Right lobe of liver (tissue), 4 donors: ENCODE results near the genes HGD, POLQ and GOLGB1.

- PRO-cap, 4 experiments = no peak in any of the 4 experiments
- RAMPAGE, long total RNA, 2 experiments = no peak in any of the 2 experiments
Observed at GRCh38 chr3:118851576-118852261, 182.9 kb downstream of the IGSF11 start.

- PRO-cap, 4 experiments = peak in 4 of 4 experiments; most common minus-strand start chr3:119241600 (in 4)
- RAMPAGE, long total RNA, 2 experiments = no peak in any of the 2 experiments
Observed at GRCh38 chr3:119241309-119241823, 688 bp upstream of the B4GALT4 start.

DNA sequence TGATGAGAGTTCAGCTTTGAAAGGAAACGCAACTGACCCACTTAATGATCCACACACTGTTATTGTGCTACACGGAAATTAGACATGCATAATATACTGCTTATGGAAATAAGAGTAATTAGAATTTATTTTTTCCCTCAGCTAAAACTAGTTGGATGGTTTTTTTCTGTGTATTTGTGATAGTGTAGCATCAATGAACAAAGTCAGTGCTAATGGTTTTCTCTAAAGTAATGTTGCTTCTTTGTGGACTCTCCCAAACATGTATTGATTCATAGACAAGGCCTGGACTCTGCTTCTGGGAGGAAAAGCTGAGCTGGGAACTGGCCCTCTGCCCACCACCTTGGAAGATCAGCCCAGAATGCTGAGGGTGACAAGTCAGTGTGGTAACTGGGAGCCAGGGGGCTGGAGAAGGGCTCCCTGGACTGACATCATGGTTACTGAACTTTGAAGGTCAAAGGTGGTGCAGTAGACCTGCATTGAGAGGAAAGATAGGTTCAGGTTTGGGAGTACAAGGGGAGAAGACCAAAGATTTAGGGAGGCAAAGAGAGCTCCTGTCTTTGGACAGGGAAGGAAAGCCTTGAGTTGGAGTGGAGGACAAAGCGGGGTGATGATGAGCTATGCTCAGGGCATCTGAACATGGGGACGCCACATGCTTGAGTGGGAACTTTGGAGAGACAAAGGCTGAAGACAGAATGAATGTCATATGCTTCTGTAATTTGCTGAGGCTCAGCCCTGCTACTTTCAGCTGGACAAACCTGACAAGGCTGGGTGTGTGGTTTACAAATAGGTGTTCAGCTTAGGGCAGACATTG is 3.1 kb downstream of the ARHGAP31 start:
- PRO-cap, 4 experiments = no peak in any of the 4 experiments
- RAMPAGE, long total RNA, 2 experiments = no peak in any of the 2 experiments

GRCh38 chr3:119323751-119324294 is 29.6 kb downstream of the ARHGAP31 start:
- PRO-cap, 4 experiments = peak in 1 of 4 experiments; most common minus-strand start chr3:119323869 (in 1)
- RAMPAGE, long total RNA, 2 experiments = no peak in any of the 2 experiments

GRCh38 chr3:119443163-119443676 is 20.2 kb downstream of the TMEM39A start:
- PRO-cap, 4 experiments = no peak in any of the 4 experiments
- RAMPAGE, long total RNA, 2 experiments = no peak in any of the 2 experiments

DNA sequence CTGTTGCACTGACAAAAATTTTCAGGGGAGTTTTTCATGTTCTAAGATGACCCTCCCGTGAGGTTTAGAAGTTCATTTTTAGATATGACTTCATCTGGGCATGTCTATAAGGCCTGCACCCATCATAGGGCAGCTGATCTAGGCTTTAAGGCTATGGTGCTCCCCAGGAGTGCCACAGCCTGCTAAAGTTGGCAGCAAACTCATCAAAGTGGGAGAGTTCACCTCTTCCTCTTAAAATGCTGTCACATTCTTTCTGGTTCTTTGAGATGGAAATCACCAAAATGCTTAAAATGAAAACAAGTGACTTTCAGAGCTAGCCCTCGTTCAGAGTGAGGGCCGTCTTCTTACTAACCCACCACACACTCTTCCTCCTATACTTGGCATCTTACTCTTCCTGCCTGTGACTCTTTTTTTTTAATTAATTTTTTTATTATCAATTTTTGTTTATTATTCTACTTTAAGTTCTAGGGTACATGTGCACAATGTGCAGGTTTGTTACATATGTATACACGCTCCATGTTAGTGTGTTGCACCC is 3.4 kb upstream of the CD80 start:
- PRO-cap, 4 experiments = no peak in any of the 4 experiments
- RAMPAGE, long total RNA, 2 experiments = no peak in any of the 2 experiments

DNA sequence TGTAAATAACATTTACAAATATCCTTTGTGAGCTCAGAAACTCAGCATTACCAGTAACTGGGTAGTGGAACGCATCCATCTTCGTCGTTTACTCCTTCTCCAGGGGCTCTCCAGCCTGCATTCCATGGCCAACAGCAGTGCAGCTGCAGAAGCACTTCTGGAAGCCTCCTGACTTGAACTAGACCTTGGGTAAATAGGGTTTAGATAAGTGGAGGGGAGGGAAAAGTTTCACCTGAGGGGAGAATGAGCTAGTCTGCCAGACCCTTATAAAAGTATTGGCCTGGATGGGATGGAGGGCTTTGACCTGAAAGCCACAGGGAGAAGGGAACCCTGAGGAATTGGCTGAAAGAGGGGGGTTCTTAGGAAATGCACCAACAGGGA is 1.1 kb downstream of the ADPRH start:
- PRO-cap, 4 experiments = no peak in any of the 4 experiments
- RAMPAGE, long total RNA, 2 experiments = no peak in any of the 2 experiments

DNA sequence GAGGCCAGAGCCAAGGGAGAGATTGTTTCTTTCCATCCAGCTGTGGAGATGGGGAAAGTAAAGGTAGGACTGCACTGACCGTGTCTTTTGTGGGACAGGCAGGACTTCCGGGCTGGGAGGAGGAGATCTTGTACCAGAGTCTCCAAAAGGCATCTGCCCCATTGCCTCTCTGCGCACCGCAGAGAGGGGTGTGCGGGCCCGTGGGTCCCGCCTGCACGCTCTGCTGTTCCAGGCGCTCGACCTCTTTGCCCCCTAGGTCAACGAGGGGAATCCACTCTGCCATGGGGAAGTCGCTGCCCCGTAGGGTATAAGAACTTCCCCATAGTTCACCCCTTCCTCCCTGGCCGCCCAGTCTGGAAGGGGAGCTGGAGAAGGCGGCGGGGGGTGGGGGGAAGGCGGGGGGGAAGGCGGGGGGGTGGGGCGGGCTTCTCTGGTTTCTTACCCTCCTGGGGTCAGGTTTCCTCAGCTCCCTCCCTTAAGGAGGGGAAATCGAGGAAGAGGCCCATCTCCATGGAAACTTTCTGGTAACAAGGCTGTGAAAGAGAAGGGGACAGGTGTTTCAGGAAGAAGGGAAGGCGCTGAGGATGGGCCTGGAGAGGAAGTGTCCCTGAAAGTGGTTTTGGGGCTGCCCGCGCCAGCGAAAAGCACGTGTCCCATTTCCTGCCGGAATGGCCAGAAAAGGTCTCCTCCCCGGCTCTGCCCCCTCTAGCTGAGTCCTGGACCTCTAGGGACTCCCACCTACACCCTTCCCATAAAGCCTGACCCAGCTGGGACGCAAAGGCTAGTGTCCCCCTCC is 27.5 kb downstream of the NR1I2 start:
- PRO-cap, 4 experiments = peak in 1 of 4 experiments; most common plus-strand start position 179 of the sequence (in 1)
- RAMPAGE, long total RNA, 2 experiments = no peak in any of the 2 experiments

- PRO-cap, 4 experiments = no peak in any of the 4 experiments
- RAMPAGE, long total RNA, 2 experiments = no peak in any of the 2 experiments
Observed at GRCh38 chr3:120033603-120034441, 60.4 kb downstream of the GSK3B start.

GRCh38 chr3:120054901-120055614 is 39.2 kb downstream of the GSK3B start:
- PRO-cap, 4 experiments = no peak in any of the 4 experiments
- RAMPAGE, long total RNA, 2 experiments = no peak in any of the 2 experiments

DNA sequence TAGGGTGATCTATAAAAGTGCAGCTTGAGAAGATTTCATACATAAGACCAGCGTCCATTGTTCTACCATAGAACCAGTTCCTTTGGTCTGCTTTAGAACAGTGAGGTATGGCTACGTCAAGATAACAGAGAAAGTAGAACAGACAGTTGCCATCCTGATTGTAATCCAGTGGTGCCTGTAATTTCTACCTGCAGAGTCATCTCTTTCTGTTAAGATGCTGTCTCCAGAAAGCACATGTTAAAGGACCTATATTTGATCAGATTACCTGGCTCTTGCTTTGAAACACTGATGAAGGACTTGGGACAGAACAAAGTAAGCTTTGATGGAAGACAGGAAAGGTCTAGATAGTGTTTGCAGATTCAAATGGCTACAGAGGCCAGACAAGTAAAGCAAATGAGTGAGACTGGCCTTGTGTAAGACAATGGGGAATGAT is 1.6 kb upstream of the GSK3B start:
- PRO-cap, 4 experiments = no peak in any of the 4 experiments
- RAMPAGE, long total RNA, 2 experiments = no peak in any of the 2 experiments

DNA sequence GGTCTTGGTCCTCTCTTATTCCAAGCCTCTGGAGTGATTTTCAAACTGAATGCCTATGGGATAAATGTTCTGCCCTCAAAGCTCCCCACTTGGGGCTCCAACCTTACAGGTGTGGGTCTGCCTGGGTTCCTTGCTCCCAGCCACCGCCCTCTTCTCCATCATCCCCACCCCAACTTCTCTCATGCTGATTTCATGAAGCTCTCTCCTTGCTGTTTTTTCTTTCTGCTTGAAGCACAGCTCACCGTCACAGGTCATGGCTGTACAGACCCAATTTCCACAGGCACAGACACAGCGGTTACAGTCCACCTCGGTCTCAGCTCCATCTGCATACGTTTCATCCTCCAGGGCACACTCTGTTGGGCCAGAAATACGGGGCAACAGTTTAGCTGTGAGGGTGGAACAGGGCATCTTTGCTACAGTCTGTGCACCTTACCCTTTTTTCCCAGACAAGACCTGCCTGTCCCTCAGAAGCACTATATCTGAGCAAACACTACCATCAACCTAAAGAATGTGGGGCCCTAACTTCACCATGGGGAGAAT is 48.2 kb downstream of the FSTL1 start:
- PRO-cap, 4 experiments = no peak in any of the 4 experiments
- RAMPAGE, long total RNA, 2 experiments = no peak in any of the 2 experiments

DNA sequence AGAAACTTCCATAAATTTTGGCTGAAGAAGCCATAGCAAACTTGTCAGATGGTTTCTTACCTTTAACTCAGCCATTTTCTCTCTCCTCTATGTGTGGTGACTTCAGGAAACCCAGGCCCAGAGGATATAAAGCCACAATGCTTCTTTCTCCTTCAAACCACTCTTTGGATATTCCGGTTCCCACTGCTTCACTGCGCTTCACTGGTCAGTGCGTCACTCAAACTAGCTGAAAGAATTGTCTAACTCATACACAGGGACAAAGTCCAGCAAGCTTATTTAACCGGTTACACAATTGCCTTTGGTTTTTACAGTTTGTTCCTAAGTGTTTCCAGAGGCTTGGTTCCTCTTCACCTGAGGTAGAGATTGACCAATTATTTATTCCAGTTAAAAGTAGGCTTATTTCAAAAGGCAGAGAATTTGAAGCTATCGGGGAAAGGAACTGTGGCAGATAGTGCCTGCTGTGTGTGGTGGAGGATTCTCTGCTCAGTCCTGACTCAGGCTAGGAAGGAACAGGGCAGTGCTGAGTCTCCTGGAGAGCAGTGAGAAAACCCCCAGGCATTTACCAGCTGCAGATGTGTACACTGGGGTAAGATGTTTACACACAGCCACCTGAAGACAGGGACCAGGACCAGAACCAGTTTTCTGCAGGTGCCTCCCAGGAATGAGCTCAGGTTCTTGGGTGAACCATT is at the start of gene HGD:
Gene HGD, minus strand, starts transcription at position 203 of the 689 bp plus-strand sequence.
- PRO-cap, 4 experiments = peak in 4 of 4 experiments; most common plus-strand start position 414 of the sequence (in 4); most common minus-strand start position 166 of the sequence (in 3)
- RAMPAGE, long total RNA, 2 experiments = start-site peak on the plus strand in 2 of 2 experiments, centred at positions 411 to 435 of the sequence, 7 to 9 reads per replicate; start-site peak on the minus strand in 2 of 2 experiments, centred at positions 182 to 195 of the sequence, 6,649 to 9,426 reads per replicate

GRCh38 chr3:120780834-120781603 is 38.5 kb downstream of the GTF2E1 start:
- PRO-cap, 4 experiments = no peak in any of the 4 experiments
- RAMPAGE, long total RNA, 2 experiments = no peak in any of the 2 experiments

DNA sequence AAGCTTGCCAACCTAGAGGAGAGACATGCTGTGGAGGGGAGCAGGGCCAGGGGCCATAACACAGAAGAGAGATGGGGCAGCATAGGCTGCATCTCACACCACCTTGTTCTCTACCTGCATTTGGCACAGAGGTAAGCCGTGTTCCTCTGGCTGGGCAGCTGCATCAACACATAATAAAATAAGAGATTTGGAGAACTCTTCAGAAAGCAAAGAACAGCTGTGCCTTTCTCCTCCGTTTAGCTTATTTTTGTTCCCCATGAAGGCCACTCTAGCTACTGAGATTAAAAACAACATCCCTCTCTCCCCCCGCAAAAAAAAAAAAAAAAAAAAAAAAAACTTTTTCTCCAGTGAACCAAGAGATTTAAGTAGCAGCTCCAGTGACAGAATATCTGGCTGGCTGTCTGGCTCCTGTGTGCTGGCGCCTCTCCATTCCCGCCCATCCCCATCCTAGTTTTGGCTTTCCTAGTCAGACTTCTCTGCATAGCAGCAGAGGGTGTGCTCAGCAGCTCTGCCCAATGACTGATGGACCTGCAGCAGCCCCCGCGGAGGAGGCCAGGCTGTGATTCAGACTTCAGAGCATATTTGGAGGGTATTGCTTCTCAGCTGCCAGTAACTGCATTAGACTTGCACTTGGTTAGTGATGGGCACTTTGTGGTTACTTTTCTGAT is 52.1 kb upstream of the STXBP5L start:
- PRO-cap, 4 experiments = no peak in any of the 4 experiments
- RAMPAGE, long total RNA, 2 experiments = no peak in any of the 2 experiments

DNA sequence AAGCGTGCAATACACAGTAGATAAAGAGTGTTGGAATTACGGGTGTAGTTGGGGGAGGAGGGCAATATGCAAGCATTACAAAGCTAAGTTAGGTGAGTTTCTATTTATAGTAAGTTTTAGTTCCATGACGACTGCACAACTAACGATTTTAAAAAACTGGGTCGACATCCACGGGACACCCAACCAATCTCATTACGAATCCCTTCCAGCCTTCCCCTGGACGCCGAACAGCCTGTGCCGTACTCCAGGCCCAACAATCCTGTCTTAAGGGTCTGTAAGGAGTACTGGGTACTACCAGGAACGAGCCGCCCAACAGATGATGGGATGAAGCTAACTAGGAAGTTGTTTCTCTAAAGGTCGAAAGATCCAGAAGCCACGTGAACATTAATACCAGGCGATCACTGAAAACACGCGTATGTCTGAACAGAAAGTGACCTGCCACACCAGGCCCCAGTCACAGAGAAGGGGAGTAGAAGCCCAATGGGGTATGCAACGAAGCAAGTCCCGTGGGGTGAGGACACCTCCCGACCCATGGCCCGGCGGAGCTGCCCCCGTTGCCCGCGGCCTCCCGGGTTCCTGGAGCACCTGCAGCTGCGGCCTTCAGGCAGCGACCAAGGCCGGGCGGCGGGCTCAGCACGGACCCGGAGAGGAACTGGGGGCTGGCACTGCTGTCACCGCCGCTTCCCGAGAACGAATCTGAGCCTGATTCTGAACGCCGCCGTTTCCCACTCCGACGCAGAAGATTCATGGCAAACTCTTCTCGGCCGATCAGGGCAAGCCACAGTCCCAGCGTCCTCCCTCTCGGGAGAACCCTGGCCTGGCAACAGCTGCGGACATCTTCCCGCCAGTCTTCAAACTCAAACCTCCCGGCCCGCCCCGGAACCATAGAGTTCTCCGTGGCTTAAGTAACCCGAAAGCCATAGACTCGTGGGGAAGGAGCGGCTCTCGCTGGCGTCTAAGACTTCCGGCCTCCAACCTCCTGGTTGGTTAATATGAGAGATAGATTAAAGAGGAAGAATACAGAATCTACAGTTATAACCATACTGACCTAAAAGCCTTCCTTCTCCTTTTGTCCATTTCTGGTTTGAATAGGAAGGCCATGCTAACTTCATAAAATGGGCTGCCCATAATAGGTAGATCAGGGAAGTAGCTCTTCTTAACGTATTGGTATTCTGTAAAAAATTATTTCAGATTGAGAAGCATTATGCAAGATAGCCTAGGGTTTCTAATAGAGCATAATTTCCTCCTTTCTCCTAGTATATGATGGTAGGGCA is at the start of gene POLQ:
Gene POLQ, minus strand, starts transcription at position 859 of the 1,274 bp plus-strand sequence.
- PRO-cap, 4 experiments = peak in 4 of 4 experiments; most common plus-strand start position 920 of the sequence (in 4); most common minus-strand start position 853 of the sequence (in 2)
- RAMPAGE, long total RNA, 2 experiments = start-site peak on the minus strand in 2 of 2 experiments, centred at positions 842 to 861 of the sequence, 47 to 49 reads per replicate

DNA sequence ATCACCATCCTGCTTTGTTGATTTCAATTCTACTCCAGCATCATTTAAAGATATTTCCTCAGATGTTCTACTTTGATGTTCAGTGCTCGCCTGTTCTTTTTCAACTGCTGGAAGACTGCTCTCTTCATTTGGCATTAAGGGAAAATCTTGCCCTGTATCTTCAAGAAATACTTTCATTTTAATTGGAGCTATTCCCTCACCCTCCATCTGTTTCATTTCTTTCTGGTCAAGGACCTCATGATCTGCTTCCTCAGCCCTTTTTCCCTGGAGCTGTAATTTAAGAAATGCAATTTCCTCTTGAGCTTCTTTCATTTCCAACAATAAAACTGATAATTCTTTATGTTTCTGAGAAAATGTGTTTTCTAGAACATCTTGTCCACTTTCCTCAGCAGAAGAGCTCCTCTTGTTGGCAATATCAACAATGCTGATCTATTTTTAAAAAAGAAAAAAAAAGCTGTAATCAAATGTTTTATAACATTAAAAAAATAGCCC is 37.8 kb upstream of the HCLS1 start:
- PRO-cap, 4 experiments = no peak in any of the 4 experiments
- RAMPAGE, long total RNA, 2 experiments = no peak in any of the 2 experiments

DNA sequence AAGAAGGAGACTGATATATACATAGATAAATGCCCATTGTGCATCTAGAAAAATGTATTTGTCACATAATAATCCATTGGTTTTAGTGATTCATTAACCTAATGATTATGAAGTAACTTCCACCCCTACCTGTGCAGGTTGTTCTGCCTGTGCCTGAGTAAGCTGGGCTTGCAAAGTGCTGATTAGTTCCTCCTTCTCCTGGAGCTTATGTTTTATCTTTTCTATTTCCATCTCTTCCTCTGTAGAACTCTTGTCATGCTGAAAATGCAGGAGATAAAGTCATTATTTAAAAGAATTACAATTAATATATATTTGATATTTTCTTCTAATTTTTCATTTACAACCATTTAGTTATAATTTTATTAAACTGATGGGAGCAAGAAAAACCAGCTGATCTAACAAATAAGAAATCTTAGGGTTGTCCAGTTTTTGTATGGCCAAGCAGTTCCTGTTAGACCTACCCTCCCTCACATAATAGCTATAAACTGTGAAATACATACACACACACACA is 22.7 kb downstream of the GOLGB1 start:
- PRO-cap, 4 experiments = no peak in any of the 4 experiments
- RAMPAGE, long total RNA, 2 experiments = no peak in any of the 2 experiments

DNA sequence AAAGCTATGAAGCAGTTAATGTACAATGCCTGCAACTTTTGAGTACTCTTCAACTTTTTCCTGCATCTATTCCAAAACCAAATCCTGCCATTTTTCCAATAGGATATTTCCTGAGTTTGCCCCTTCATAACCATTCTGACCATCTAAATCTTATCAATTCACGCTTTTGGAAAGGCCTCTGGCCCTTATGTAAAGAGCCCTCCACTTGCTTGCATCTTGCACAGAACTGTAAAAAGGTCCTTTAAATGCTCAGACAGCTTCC is 1.1 kb downstream of the GOLGB1 start:
- PRO-cap, 4 experiments = no peak in any of the 4 experiments
- RAMPAGE, long total RNA, 2 experiments = no peak in any of the 2 experiments

- PRO-cap, 4 experiments = peak in 4 of 4 experiments; most common plus-strand start chr3:121749236 (in 4); most common minus-strand start chr3:121749741 (in 4)
- RAMPAGE, long total RNA, 2 experiments = start-site peak on the plus strand in 1 of 2 experiments, at chr3:121749236-121749293 at its widest, 38 reads per replicate; start-site peak on the minus strand in 2 of 2 experiments, at chr3:121749133-121749745 at its widest, 53 to 981 reads per replicate
Observed at GRCh38 chr3:121748757-121749785, at the start of gene GOLGB1. Gene GOLGB1 (minus strand): TSS chr3:121749741.